Hair follicular keratinocyte (primary cell): ENCODE measurements around the genes GATB and ARFIP1.

GRCh38 chr4:150395976-150396501 lies 185.9 kb upstream of the MAB21L2 start:
- RAMPAGE, long total RNA: no peak

- RAMPAGE, long total RNA: no peak
These were observed 9.2 kb upstream of the MAB21L2 start for GRCh38 chr4:150572508-150573446.

- RAMPAGE, long total RNA: no peak
These were observed 2.2 kb upstream of the MAB21L2 start for GRCh38 chr4:150579469-150580348.

- RAMPAGE, long total RNA: no peak
These were observed 2.0 kb downstream of the MAB21L2 start for GRCh38 chr4:150583768-150584591.

DNA sequence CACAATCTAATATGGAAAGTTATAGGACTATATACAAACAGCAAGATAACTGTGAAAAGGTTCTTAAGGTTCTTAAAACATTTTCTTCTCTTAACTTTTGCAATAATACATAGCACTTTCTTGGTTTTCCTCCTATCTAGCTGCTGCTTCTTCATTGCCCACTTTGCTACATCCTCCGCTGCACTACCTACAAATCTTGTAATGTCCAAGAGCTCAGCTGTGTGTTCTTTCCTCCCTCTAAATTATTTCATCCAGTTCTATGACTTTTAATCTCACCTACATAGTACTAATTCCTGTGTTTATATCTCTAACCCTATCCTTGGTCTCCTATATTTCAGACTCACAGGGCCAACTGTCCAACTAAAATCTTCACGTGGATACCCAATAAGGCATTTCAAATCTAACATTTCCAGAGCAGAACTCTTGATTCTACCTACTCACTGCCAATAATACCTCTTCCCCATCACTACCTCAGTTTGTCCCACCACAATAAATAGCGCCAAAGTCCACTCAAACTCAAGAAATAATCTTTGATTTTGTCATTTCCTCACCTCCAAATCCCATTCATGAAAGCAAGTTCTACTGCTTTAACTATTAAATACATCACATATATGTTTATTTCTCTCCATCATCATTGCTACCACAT lies 165.7 kb downstream of the MAB21L2 start:
- RAMPAGE, long total RNA: no peak

DNA sequence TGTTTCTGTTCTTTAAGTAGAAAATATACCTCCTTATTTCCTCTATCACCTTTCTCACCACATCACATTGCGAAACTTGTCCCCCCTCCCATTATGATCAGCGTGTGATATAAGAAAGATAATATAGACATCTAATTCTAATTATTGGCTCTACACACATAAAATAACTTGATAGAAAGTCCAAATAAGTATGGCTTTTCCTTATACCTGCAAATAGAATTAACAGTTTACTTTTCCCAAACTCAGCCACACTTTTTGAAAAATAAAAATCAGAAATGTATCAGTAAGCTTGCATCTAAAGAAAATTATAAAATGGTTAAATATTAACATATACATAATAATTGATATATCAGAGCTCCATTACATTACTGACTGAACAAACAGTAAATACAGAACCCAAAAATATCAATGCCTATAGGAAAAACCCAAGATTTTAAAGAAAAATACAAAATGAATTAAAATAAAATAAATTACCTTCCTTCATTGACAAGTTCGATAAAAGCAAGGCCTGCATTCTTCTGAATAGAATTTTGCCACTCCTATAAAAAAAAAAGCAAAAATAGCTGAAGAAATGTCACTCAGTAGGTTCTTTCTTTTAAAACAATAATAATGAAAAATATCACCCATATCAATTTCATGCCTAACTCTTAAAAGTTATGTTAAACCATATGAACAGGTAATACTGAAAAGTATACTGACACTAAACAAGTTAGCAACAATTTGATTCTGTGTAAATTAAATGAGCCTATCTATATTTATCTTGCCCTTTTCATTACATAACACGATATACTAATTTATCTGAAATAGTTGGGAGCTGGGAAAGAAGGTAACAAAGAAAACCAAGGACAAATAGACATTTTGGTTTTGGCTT lies 179.6 kb downstream of the MAB21L2 start:
- RAMPAGE, long total RNA: no peak

GRCh38 chr4:151015509-151015970 lies 456 bp upstream of the LRBA start:
- RAMPAGE, long total RNA: no peak

- RAMPAGE, long total RNA: no peak
These were observed 8.0 kb downstream of the RPS3A start for GRCh38 chr4:151107036-151108213.

- RAMPAGE, long total RNA: no peak
These were observed 68.5 kb downstream of the RPS3A start for GRCh38 chr4:151167949-151168350.

DNA sequence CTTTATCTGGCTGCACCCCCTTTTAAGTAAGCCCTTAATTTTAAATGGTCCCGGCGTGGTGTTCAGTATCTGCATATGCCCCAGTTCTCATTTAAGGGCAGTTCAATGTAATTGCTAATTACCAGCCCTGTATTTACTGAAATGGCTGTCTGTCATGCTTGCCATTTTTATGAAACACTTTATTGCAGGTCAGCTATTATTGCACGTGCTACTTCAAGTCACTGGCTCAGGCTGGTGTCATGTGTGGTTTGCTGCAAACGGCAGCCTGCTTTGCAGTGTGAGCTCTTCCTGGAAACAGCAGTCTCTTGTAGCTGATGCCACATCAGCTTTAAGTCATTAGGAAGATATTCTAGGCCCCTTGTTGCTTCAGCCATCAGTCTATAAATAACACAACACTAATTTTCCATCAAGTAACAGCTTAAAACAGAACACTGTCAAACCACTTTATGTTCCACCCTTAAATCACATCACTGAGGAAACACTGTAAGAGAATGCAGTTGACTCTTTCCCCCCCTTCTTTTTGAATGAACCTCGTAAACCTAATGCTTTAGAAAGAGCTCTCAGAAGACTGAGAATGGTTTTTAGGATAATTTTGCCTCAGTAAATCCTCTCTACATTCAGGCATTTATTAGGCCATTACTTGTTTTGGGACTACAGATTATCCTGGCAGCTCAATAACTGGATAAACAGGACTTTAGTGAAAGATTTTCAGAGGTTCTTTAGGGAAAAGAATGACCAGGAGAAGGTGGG lies 93.7 kb downstream of the GATB start:
- RAMPAGE, long total RNA: no peak

GRCh38 chr4:151729798-151730953 lies 30.6 kb downstream of the GATB start:
- RAMPAGE, long total RNA: no peak

GRCh38 chr4:151760879-151761630 lies at the start of gene GATB:
Gene GATB (minus strand): TSS chr4:151761007.
- RAMPAGE, long total RNA: no peak

DNA sequence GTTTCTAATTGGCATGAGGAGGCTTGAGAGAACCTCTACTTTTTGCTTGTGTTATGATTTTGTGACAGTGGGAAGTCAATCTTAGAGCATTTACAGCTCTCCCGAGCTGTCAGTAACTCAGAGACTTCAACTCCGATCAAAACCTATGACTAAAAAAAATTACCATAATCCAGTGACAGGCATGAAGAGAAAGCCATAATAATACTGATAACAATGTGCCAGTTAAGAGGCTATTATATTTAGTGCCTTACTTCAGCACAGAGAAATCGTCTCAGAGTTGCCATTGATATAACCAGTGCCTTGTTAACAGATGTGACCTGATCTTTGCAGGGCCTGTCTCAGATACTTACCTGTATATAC lies 38.3 kb upstream of the GATB start:
- RAMPAGE, long total RNA: no peak

GRCh38 chr4:152071832-152072589 lies 311.2 kb upstream of the GATB start:
- RAMPAGE, long total RNA: no peak

- RAMPAGE, long total RNA: no peak
These were observed 153.6 kb downstream of the FBXW7 start for GRCh38 chr4:152382213-152382834.

DNA sequence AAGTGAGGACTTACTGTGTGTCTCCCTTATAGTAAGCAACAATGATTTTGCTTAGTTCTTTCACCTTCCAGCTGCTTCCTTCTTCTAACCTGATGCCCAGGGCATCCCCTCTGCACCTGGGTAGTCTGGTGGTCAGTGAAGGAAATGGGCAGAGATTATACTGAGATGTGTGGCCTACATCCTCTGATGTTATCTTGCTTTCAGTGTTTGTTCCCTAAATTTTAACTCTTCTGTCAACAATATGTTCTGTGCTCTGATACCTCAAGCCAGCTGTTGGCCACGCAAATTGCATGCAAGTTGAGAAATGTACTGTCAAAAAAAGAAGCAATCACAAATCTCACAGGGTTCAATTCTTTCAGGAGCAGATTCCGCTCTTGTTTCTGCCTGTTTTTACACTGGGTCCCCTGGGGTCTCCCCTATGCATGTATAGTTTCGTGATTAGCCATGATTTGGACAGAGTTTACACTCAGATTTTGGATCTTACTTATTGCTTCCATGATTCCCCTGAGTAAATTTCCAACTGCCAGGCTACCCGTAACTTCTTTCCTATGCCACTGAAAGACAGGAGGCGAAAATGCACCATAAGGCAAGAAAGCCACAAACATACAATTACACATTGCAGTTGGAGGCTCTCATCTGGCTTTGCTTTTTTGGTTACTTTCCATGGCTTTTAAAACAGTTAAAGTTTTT lies 73.7 kb downstream of the FBXW7 start:
- RAMPAGE, long total RNA: no peak

- RAMPAGE, long total RNA: no peak
These were observed 412 bp downstream of the TIGD4 start for GRCh38 chr4:152779264-152779371.

DNA sequence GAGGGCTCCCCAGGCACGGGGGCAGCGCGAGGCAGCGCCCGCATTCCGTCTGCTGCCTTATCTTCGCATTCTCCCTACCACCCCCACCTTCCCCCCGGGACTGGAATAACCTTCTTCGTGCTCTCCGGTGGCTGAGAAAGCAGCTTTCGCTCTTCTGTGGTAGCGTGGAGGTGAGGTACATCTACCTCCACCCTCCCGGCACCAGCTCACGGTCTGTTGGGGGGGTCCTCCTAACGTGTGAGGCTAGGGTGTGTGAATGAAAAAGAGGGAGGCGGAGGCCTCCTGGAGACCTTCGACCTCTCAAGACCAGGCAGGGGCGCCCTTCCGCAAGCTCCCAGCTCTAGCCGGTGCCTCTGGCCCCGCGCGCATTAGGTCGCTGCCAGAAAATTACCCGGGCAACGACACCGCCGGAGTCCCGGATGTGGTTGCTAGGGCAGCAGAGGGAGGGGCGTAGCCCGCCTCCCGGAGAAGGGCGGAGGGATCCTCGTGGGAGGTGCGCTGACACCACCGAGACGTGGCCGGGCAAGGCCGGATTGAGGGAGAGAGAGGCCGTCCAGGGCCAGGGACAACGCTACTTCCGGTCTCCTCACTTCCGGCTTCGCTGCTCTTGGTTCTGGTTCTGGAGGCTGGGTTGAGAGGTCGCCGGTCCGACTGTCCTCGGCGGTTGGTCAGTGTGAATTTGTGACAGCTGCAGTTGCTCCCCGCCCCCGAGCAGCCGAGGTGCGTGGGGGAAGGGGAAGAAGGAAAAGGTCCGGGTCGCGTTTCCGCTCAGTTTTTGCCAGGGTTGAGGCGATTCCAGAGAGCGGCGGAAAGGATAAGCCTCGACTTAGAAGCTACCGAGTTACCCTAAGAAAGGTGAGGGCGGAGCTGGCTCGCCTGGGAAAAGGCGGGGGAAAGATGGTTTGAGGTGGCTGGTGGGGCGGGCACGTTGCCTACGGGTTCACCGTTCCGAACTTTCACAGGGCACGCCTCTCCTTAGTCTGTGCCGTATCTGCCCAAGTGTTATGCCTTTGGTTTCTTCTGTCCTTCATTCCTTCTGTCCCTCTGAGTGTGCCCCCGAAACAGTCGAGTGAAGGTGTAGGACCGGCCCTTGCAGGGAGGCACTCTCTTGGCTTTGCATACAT lies at the start of gene ARFIP1:
Gene ARFIP1, plus strand, starts transcription at position 583 of the 1,124 bp plus-strand sequence.
- RAMPAGE, long total RNA: no peak

GRCh38 chr4:152780496-152780980 lies 784 bp downstream of the ARFIP1 start:
- RAMPAGE, long total RNA: no peak

- RAMPAGE, long total RNA: no peak
These were observed 55.9 kb downstream of the FHDC1 start for GRCh38 chr4:152991910-152992540.